ENCODE measurements around a stretch of chr20.

DNA sequence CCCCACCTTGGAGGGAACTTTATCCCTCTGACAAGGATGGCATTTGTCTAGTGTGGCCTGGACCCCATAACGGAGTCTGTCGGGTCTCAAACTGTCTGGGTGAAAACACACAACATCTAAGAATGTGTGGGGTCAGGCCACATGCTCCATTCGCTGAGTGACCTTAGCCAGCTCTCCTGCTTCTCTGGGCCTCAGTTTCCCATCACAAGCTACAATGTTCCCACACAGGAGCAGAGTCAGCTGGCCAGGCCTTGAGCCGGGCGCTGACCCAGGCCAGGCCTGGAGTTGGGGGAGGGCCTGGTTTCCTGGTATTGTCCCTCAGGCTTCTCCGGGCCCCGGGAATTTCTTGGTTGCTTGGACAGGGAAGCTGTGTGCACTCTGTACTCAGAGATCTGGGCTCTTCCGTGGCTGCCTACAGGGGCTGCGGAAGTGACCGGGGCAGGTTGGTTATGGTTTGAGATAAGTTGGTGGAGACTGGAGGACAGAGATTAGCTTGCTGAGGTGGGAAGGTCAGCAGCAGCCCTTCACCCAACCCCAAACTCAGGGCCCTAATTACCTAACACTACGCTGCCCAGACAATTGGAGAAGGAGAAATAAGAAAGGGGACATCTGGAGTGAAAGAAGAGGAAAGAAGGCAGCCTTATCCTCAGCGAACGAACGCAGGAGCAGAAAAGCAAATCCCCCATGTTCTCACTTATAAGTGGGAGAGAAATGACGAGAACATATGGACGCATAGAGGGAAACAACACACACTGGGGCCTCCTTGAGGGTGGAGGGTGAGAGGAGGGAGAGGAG lies 6.3 kb downstream of the TGM2 start:
- RRBS = 86% methylated on average over 3 of the region's 16 CpGs
CAGE:
- cytosol, long polyA plus RNA = no peak
- long polyA plus RNA = no peak
- nucleus, long polyA plus RNA = no peak

DNA sequence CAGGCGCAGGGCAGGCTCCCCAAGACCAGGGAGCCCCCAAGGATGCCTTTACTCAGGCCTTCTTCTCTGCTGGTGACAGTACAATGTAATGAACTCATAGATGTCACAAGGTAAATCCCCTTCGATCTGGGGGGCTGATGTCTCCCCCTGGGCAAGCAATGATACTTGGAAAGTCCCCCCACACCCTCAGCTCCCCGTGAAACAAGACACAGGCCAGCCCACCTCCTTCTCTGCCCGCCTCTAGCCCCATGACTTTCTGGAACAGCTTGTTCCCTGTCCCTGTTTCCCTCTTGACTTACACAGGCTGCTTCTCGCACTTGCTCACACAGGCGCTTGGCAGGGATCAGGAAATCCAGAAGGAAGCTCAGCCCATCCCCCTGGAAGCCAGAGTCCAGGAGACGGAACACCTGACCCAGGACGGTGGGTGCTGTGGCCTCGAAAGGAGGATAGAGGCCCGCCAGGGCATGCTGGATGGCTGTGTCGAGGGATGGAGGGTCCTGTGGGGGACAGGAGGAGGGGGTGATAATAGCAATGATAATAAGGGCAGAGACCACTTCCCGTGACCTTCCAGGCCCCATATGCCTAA lies 14.8 kb downstream of the KIAA1755 start:
- RRBS = no CpG with 5 or more reads among the region's 12 CpGs
CAGE:
- cytosol, long polyA plus RNA = no peak
- long polyA plus RNA = no peak
- nucleus, long polyA plus RNA = no peak

GRCh38 chr20:38357579-38358005 lies 11.3 kb downstream of the LBP start:
- RRBS = no CpG with 5 or more reads among the region's 7 CpGs
CAGE:
- cytosol, long polyA plus RNA = no peak
- long polyA plus RNA = no peak
- nucleus, long polyA plus RNA = no peak

- RRBS = no CpG with 5 or more reads among the region's 3 CpGs
CAGE:
- cytosol, long polyA plus RNA = no peak
- long polyA plus RNA = no peak
- nucleus, long polyA plus RNA = no peak
Measured at GRCh38 chr20:38395008-38395603, 48.8 kb downstream of the LBP start.

DNA sequence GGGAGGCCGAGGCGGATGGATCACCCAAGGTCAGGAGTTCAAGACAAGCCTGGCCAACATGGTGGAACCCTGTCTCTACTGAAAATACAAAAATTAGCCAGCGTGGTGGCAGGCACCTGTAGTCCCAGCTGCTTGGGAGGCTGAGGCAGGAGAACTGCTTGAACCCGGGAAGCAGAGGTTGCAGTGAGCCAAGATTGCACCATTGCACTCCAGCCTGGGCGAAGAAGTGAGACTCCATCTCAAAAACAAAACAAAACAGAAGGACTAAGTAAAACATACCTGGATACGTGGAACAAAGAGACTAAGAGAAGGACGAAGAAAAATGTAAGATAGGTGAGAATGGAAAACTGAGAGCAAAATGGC lies 21.6 kb upstream of the ADIG start:
- RRBS = no CpG with 5 or more reads among the region's 7 CpGs
CAGE:
- cytosol, long polyA plus RNA = no peak
- long polyA plus RNA = no peak
- nucleus, long polyA plus RNA = no peak

DNA sequence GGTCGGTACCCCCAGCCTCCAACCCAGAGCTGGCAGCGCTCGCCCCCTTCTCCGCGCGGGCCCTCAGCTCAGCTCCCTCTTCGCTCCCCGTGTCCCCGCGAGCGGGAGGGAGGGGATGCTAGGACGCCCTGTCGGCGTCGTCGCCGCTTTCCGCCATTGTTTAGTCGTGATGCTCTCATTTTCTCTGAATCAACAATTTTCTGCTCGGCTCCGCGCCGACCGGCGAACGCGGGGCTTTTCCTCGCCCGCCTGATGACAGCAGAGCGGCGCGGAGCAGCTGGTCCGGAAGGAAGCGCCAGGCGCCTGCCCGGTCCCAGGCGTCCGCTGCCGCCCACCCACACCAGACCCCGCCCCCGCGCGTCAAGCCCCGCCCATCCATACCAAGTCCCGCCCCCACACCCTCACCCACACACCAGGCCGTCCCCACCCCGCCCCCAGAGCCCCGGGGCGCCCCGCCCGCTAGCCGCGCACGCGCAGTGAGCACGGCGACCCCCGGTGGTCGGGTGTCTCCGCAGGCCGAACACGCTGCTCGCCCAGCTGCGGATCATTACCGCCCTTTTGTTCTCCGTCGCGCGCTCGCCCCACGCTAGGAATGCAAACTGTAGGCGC lies 50.0 kb upstream of the SLC32A1 start:
- RRBS = under 1% methylated on average over 21 of the region's 72 CpGs
CAGE:
- cytosol, long polyA plus RNA = start-site peak on the plus strand centred at position 488 of the sequence, 29 bp wide, 5 reads
- long polyA plus RNA = no peak
- nucleus, long polyA plus RNA = no peak

GRCh38 chr20:38748579-38749074 lies 367 bp downstream of the ACTR5 start:
- RRBS = 2% methylated on average over 6 of the region's 39 CpGs
CAGE:
- cytosol, long polyA plus RNA = no peak
- long polyA plus RNA = no peak
- nucleus, long polyA plus RNA = no peak

GRCh38 chr20:38789485-38789952 lies 16.0 kb upstream of the PPP1R16B start:
- RRBS = no CpG with 5 or more reads among the region's 5 CpGs
CAGE:
- cytosol, long polyA plus RNA = no peak
- long polyA plus RNA = no peak
- nucleus, long polyA plus RNA = no peak

GRCh38 chr20:38805861-38806679 lies 573 bp downstream of the PPP1R16B start:
- RRBS = under 1% methylated on average over 47 of the region's 77 CpGs
CAGE:
- cytosol, long polyA plus RNA = no peak
- long polyA plus RNA = no peak
- nucleus, long polyA plus RNA = no peak

GRCh38 chr20:38872489-38873032 lies 53.7 kb upstream of the FAM83D start:
- RRBS = no CpG with 5 or more reads among the region's 14 CpGs
CAGE:
- cytosol, long polyA plus RNA = no peak
- long polyA plus RNA = no peak
- nucleus, long polyA plus RNA = no peak

GRCh38 chr20:39037147-39037538 lies 75.0 kb downstream of the DHX35 start:
- RRBS = no CpG with 5 or more reads among the region's 11 CpGs
CAGE:
- cytosol, long polyA plus RNA = no peak
- long polyA plus RNA = no peak
- nucleus, long polyA plus RNA = no peak

GRCh38 chr20:39078628-39079002 lies 116.5 kb downstream of the DHX35 start:
- RRBS = no CpG with 5 or more reads among the region's 9 CpGs
CAGE:
- cytosol, long polyA plus RNA = no peak
- long polyA plus RNA = no peak
- nucleus, long polyA plus RNA = no peak

- RRBS = no CpG with 5 or more reads among the region's 1 CpG
CAGE:
- cytosol, long polyA plus RNA = no peak
- long polyA plus RNA = no peak
- nucleus, long polyA plus RNA = no peak
Measured at GRCh38 chr20:39800506-39800858, 838.3 kb downstream of the DHX35 start.

DNA sequence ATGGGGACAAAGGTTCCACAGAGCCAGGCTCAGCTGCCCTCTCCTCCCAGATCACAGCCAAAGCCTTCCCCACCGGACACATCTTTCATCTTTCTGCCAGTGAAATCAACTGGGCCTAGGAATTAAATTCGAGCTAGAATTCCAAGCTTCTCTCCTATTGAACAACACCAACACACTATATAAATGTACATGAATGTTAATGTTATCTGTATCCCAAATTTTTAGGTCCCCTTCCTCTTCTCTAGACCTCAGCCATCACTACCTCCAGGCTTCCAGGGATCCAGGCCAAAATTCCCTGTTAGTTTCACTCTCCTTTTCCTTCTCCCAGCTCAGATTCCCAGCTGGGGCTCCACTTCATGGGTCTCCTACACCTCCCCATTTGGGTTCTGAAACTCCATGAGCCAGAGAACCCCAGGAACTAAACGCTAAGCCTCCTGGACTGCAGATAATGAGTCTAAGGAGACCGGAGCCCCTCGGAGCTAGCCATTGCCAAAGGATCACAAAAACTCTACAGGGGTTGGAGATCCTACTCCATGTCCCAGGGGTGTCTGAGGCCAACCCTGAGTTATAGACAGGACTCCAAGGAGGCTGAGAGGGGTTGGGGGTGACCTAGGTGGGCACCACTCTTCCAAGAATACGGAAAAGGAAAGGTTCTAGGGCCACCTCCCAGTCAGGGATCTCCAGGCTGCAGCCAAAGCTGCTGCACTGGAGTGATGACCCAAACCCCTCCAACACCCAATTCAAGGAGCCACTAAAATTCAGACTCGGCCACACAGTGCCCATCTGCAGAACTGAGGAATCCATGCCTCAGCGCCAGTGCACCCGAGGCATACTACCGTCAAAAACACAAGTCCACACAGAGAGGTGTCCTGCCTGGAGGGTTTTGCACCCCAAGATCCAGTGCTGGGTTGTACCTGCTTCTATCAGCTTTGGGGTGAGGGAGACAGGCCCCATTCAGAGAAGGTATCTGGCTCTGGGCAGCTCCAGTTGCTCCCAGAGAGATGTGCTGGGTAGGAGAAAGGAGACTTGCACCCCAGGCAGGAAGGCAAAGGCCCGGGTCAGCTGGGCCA lies 4.3 kb downstream of the MAFB start:
- RRBS = no CpG with 5 or more reads among the region's 11 CpGs
CAGE:
- cytosol, long polyA plus RNA = no peak
- long polyA plus RNA = no peak
- nucleus, long polyA plus RNA = no peak

DNA sequence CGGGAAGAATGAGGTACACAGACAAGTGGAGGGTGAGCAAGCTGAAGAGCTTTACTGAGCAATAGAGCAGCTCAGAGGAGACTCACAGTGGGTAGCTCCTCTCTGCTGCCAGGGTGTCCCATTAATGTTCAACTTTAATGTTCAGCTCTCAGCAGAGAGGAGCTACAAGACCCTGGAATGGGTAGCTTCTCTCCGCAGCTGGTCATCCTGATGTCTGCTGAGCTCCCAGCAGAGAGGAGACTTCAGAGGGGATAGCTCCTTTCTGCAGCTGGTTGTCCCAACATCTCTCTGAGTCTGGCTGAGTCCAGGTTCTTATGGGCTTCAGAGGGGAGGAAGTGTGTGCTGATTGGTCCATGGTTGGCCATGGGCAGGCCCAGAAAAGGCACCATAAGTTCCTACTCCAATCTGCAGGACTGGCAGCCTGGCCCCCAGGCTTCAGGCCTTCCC lies 21.9 kb upstream of the TOP1 start:
- RRBS = no CpG with 5 or more reads among the region's 2 CpGs
CAGE:
- cytosol, long polyA plus RNA = no peak
- long polyA plus RNA = no peak
- nucleus, long polyA plus RNA = no peak

GRCh38 chr20:41046694-41047182 lies 18.1 kb downstream of the TOP1 start:
- RRBS = no CpG with 5 or more reads among the region's 4 CpGs
CAGE:
- cytosol, long polyA plus RNA = no peak
- long polyA plus RNA = no peak
- nucleus, long polyA plus RNA = no peak

- RRBS = no CpG with 5 or more reads among the region's 6 CpGs
CAGE:
- cytosol, long polyA plus RNA = no peak
- long polyA plus RNA = no peak
- nucleus, long polyA plus RNA = no peak
Measured at GRCh38 chr20:41103854-41104976, 33.1 kb upstream of the PLCG1 start.

- RRBS = under 1% methylated on average over 31 of the region's 48 CpGs
CAGE:
- cytosol, long polyA plus RNA = no peak
- long polyA plus RNA = no peak
- nucleus, long polyA plus RNA = no peak
Measured at GRCh38 chr20:41617900-41618215, 319 bp downstream of the CHD6 start.

GRCh38 chr20:41688164-41688725 lies 70.1 kb upstream of the CHD6 start:
- RRBS = no CpG with 5 or more reads among the region's 4 CpGs
CAGE:
- cytosol, long polyA plus RNA = no peak
- long polyA plus RNA = no peak
- nucleus, long polyA plus RNA = no peak

DNA sequence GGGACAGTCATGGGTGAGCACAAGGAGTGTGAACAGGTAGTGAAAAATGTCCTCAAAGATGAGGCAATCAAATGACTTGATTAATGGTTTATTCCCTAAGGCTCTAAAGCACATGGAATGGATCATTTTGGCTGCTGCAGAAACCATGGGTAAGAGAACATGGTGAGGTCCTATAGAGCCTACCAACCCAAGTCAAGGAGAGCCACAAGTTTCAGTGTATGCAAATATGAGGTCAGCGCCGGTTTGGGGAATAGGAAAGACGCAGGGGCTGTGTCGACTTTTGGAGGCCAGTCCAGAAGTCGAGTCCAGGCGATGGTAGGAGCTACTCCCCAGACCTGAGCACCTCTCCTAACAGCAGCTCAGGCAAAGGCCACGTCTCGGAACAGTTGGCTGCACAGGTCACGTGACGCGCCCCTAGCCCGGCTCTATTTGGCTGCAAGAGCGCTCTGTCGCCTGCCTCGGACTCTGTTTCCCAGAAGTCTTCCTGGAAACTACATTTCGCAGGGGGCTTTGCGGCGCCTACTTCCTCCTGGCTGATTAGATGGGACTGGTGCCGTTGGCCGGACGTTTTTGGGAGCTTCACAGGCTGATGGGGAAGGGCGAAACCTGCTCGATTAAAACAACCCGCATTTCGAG lies 74.4 kb upstream of the CHD6 start:
- RRBS = no CpG with 5 or more reads among the region's 25 CpGs
CAGE:
- cytosol, long polyA plus RNA = no peak
- long polyA plus RNA = no peak
- nucleus, long polyA plus RNA = no peak